GM12878 (cell line): ENCODE data around the gene APOL5.

DNA sequence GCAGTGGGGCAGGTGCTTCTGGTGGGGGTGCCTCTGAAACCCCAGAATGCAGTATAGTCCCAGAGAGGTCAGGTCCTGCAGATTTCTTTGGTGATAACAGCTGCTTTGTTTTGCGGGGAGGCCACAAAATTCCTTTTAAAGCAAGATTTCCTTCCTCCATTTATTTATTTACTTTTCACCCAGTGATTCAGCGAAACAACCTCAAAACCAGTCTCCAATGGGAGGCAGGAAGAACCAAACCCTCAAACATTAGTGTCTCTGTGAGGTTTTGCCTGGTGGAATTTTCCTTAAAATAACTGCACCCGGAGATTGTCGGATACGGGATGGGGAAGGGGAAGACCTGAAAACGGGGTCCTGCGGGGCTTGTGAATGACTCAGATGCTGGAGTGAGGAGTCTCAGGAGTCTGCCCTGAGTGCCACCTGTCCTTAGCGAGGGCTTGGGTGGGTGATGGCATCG is 39.9 kb upstream of the TIMP3 start:
- RAMPAGE, long total RNA = no peak
- RRBS, 2 experiments = no CpG with 5 or more reads among the region's 9 CpGs
CAGE:
- cytosol, long polyA minus RNA = no peak
- cytosol, long polyA plus RNA = no peak
- long polyA plus RNA = no peak
- nucleolus, long total RNA = no peak
- nucleus, long polyA plus RNA = no peak
- nucleus, long total RNA = no peak

DNA sequence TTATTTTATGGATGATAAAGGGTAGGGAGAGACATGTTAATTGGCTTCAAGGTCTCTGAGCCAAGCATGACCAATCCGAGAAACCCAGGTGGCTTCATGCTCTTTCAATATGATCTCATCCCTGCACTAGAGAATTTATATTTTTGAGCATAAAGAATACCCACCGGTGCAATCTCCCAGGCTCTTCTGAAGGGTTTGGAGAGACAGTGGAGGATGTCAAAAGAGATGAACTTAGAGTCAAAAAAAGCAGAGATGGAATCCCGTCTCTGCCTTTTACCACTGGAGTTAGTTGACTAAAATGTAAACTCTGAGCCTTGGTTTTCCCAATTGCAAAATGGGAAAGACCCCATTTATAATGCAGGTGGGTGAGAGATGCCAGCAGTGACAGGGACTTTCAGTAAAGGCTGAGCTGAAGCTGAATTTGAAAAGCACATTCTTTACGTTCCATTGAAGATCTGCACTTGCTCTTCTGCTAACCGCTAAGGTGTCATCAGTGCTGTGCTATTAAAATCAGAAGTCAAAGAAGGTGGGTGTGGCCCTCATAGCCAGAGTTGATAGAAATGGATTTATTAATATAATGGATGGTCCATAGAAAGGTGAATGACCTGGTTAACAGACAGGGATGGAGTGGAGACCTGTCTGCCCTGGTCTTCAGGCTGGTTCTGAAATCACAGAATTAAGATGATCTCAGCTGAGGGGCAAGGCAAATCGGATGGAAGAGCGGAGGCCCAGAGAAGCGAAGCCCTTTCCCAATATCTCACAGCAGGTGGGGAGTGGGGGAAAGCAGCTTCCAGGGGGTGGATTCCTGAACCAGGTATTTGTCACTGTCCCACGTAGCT is 19.6 kb downstream of the TIMP3 start:
- RAMPAGE, long total RNA = no peak
- RRBS, 2 experiments = no CpG with 5 or more reads among the region's 9 CpGs
CAGE:
- cytosol, long polyA minus RNA = no peak
- cytosol, long polyA plus RNA = no peak
- long polyA plus RNA = no peak
- nucleolus, long total RNA = no peak
- nucleus, long polyA plus RNA = no peak
- nucleus, long total RNA = no peak

- RAMPAGE, long total RNA = no peak
- RRBS, 2 experiments = no CpG with 5 or more reads among the region's 4 CpGs
CAGE:
- cytosol, long polyA minus RNA = no peak
- cytosol, long polyA plus RNA = no peak
- long polyA plus RNA = no peak
- nucleolus, long total RNA = no peak
- nucleus, long polyA plus RNA = no peak
- nucleus, long total RNA = no peak
Observed at GRCh38 chr22:32967228-32967863, 90.8 kb downstream of the SYN3 start.

DNA sequence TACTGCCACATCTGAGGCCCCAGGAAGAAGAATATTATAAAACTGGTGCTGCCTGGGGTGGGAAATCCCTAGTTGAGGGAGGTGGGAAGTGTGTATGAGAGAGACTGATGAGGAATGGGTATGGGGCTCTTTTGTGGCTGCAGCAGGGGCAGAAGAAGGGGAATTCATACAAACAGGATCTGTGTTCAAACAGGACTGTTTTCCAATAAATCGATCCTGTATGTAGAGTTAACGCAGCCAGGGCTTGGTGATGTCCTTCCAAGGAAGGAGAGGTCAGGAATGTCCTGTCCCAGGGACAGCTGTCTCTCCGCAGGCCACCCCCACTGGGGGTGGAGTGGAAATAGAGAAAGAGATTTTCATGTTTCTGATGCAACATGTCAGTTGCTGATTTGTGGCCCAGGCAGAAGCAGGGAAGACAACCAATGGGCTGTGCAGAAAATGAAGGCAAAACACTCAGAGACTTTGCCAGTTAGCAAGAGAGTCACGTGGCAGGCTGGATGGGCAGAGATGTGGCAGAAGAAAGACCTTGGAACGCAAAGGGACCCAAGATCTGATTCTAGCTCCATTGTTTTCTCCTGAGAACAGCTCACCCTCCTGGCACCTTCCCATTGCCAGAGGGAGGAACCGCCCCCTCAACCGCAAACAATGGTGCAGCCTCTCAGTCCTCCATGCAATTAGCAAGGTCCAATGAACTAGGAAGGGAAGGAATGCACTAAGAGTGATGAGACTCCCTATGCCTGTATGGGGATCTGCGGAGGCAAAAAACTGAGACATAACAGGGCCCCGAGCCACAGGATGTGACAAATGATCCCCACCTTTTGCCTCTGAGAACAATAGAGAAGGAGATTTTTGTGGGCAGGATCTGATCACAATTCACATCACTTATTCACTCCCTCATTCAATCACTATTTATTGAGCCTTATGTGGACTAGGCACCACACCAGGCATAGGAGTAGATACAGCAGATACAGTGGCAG is 71.0 kb downstream of the SYN3 start:
- RAMPAGE, long total RNA = no peak
- RRBS, 2 experiments = no CpG with 5 or more reads among the region's 9 CpGs
CAGE:
- cytosol, long polyA minus RNA = no peak
- cytosol, long polyA plus RNA = no peak
- long polyA plus RNA = no peak
- nucleolus, long total RNA = no peak
- nucleus, long polyA plus RNA = no peak
- nucleus, long total RNA = no peak

- RAMPAGE, long total RNA = no peak
- RRBS, 2 experiments = no CpG with 5 or more reads among the region's 9 CpGs
CAGE:
- cytosol, long polyA minus RNA = no peak
- cytosol, long polyA plus RNA = no peak
- long polyA plus RNA = no peak
- nucleolus, long total RNA = no peak
- nucleus, long polyA plus RNA = no peak
- nucleus, long total RNA = no peak
Observed at GRCh38 chr22:33302635-33303111, 244.5 kb upstream of the SYN3 start.

- RAMPAGE, long total RNA = no peak
- RRBS, 2 experiments = no CpG with 5 or more reads among the region's 13 CpGs
CAGE:
- cytosol, long polyA minus RNA = no peak
- cytosol, long polyA plus RNA = no peak
- long polyA plus RNA = no peak
- nucleolus, long total RNA = no peak
- nucleus, long polyA plus RNA = no peak
- nucleus, long total RNA = no peak
Observed at GRCh38 chr22:33346276-33346659, 288.1 kb upstream of the SYN3 start.

- RAMPAGE, long total RNA = no peak
- RRBS, 2 experiments = no CpG with 5 or more reads among the region's 9 CpGs
CAGE:
- cytosol, long polyA minus RNA = no peak
- cytosol, long polyA plus RNA = no peak
- long polyA plus RNA = no peak
- nucleolus, long total RNA = no peak
- nucleus, long polyA plus RNA = no peak
- nucleus, long total RNA = no peak
Observed at GRCh38 chr22:33381779-33382513, 323.8 kb upstream of the SYN3 start.

- RAMPAGE, long total RNA = no peak
- RRBS, 2 experiments = no CpG with 5 or more reads among the region's 6 CpGs
CAGE:
- cytosol, long polyA minus RNA = no peak
- cytosol, long polyA plus RNA = no peak
- long polyA plus RNA = no peak
- nucleolus, long total RNA = no peak
- nucleus, long polyA plus RNA = no peak
- nucleus, long total RNA = no peak
Observed at GRCh38 chr22:33393429-33393833, 335.2 kb upstream of the SYN3 start.

DNA sequence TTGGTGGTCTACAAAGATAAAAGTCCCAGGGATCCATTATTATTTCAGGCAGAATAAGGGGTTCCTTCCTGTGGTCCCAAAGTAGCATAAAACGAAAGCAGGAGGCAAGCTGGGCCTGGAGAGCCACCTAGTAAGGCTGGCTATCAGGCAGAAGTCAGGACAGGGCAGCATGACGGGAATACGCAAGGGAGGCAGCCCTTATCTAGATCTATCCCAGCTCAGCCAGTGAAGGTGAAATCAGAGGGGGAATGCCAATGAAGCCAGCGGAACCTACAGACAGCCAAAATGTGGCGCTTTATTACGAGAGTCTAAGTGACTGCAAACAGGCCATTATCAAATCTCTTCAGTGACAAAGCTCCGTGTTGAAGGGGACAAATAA is 22.9 kb downstream of the LARGE1 start:
- RAMPAGE, long total RNA = no peak
- RRBS, 2 experiments = no CpG with 5 or more reads among the region's 7 CpGs
CAGE:
- cytosol, long polyA minus RNA = no peak
- cytosol, long polyA plus RNA = no peak
- long polyA plus RNA = no peak
- nucleolus, long total RNA = no peak
- nucleus, long polyA plus RNA = no peak
- nucleus, long total RNA = no peak

DNA sequence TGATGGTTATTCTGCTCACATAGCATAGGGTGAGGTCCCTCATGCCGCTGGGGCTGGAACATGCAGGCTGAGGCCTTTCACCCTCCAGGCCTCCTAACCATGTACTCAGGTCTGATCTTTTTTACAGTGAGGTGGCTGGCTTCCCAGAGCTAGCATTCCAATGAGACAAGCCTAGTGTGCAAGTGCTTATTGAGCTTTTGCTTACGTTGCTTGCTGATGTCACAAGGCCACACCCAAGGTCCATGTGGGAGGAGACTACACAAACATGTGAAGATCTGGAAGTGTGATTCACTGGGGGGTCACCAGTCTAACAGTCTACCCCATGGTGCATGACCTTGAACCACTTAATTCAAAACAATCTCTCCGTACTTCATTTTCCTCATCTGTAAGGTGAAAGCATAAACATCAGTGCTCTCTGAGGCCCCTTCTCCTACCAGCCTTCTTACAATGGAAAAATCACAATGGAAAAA is 34.0 kb downstream of the ISX start:
- RAMPAGE, long total RNA = no peak
- RRBS, 2 experiments = no CpG with 5 or more reads among the region's 3 CpGs
CAGE:
- cytosol, long polyA minus RNA = no peak
- cytosol, long polyA plus RNA = no peak
- long polyA plus RNA = no peak
- nucleolus, long total RNA = no peak
- nucleus, long polyA plus RNA = no peak
- nucleus, long total RNA = no peak

GRCh38 chr22:35299953-35300363 is 264 bp downstream of the TOM1 start:
- RAMPAGE, long total RNA = no peak
- RRBS, 2 experiments = 0% methylated on average over 4 to 6 of the region's 20 CpGs
CAGE:
- cytosol, long polyA minus RNA = no peak
- cytosol, long polyA plus RNA = no peak
- long polyA plus RNA = no peak
- nucleolus, long total RNA = no peak
- nucleus, long polyA plus RNA = no peak
- nucleus, long total RNA = no peak

DNA sequence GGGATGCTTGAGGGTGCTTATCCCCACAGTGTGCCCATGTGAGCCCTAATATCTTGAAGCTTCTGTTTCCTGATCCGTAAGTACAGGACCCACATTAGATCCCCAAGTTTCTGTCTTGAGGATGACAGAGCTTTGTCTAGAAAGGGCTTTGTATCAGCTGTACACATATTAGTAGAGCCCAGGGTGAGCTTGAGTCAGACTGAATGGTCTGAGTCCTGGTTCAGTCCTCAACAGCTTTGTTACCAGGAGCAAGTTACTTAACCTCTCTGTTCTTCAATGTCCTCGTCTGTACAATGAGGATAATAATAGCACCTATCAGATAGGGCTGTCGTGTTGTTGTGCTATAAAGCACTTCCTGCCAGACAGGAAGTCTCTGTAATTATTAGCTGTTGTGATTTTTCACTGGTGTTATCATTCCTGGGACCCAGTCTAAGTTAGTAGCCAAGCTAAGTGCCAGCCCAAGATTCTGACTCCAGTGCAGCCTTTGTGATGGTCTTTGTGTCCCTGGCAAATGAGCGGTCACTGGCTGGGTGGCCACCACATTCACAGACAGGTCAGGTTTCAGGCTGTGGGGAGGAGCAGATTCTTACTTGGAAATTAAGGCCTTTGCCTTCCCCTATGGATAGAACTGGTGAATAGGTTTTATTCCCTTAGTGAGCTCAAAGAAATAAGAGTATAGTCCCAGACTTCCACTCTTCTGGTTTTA is 6.8 kb downstream of the TOM1 start:
- RAMPAGE, long total RNA = no peak
- RRBS, 2 experiments = no CpG with 5 or more reads among the region's 4 CpGs
CAGE:
- cytosol, long polyA minus RNA = no peak
- cytosol, long polyA plus RNA = no peak
- long polyA plus RNA = no peak
- nucleolus, long total RNA = no peak
- nucleus, long polyA plus RNA = no peak
- nucleus, long total RNA = no peak

DNA sequence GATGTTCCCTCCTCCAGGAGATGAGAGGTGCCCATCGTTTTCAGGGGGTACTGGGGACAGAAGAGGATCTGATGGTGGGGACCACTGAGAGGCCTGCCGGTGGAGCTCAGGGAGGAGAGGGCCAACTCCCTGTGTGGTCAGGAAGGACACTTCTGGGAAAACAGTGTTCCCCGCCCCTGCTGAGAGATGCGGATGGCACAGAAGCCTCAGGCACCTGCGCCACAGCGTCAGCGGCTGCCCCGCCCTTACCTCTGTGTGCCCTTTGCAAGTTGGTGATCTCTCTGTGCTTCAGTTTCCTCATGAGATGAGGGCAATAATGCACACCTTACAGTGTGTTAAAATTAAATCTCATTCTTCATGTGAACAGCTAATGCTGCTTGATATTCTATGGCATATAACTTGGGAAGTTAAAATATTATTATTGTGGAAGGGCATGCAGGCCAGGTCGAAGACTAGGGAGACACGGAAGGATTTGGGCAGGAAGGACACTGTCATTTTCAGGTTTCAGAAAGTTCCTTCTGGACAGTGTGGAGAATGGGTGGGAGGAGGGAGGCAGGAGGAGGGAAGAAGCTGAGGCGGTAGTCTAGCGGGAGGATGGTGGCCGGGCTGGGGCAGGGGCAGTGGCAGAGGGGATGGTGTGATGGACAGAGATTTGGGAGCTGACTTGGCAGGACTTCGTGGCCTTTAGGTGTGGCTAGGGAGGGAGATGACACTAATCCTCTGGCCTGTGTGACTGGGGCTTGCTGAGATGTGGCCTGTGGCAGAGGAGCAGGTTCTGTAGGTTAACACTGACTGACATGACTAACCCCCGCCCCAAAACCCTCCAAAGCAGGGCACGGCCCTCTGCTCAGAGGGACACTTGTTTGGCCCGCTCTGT is 15.1 kb downstream of the TOM1 start:
- RAMPAGE, long total RNA = no peak
- RRBS, 2 experiments = no CpG with 5 or more reads among the region's 17 CpGs
CAGE:
- cytosol, long polyA minus RNA = no peak
- cytosol, long polyA plus RNA = no peak
- long polyA plus RNA = no peak
- nucleolus, long total RNA = no peak
- nucleus, long polyA plus RNA = no peak
- nucleus, long total RNA = no peak

DNA sequence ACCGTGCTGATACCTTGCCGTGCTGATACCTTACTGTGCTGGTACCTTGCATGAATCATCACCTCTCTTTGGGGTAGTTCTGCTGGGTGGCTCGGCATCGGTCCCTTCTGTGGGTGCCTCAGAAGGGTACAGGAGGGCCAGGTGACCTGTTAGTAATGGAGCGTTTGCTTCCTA is 17.0 kb downstream of the TOM1 start:
- RAMPAGE, long total RNA = no peak
- RRBS, 2 experiments = no CpG with 5 or more reads among the region's 5 CpGs
CAGE:
- cytosol, long polyA minus RNA = no peak
- cytosol, long polyA plus RNA = no peak
- long polyA plus RNA = no peak
- nucleolus, long total RNA = no peak
- nucleus, long polyA plus RNA = no peak
- nucleus, long total RNA = no peak

DNA sequence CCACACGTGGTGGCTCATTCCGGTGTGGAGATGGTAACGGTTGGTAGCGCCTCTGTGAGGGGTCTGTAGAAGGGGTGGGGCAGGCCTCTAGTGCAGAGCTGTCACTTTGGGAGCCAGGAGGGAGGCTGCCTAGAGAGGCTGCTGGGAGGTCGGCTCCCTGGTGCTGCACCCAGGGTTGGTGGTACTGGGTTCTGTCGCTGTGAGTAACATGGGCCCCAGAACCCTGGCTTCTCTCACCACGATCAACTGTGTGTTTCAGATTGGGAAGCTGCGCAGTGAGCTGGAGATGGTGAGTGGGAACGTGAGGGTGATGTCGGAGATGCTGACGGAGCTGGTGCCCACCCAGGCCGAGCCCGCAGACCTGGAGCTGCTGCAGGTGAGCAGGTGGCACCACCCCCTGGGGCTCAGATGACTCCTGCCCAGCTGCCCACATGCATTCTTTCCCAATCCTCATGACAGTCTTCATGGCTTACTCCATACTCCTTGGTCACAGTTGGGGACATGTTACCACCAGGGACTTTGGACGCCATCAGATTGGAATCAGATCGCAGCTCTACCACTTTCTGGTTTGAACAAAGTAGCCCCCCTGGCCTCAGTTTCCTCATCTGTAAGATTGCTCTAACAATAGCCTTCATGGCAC is 27.4 kb downstream of the TOM1 start:
- RAMPAGE, long total RNA = no peak
- RRBS, 2 experiments = no CpG with 5 or more reads among the region's 15 CpGs
CAGE:
- cytosol, long polyA minus RNA = no peak
- cytosol, long polyA plus RNA = no peak
- long polyA plus RNA = no peak
- nucleolus, long total RNA = no peak
- nucleus, long polyA plus RNA = no peak
- nucleus, long total RNA = no peak

DNA sequence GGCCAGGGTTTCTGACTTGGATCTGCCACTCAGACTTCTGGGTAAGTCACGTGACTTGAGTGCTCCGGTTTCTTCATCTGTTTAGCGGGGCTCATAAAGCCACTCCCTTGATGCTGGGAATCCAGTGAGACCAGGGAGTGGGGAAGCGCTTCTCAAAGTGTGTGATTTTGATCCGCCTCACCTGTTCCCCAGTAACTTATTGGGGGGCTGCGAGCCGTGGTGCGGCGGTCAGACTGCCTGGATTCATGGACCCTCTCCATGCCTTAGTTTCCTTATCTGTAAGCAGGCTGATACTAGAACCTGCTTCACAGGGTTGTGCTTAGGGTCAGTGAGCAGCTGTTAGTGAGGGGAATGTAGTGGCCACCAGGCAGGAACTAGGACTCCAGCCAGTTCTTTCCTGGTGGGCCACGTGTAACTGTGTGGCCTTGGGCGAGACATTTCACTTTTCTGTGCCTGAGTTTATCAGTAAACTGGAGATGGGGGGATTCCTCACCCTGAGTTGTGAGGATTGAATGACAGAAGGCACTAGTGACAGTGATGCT is 24.7 kb downstream of the MCM5 start:
- RAMPAGE, long total RNA = no peak
- RRBS, 2 experiments = no CpG with 5 or more reads among the region's 11 CpGs
CAGE:
- cytosol, long polyA minus RNA = no peak
- cytosol, long polyA plus RNA = no peak
- long polyA plus RNA = no peak
- nucleolus, long total RNA = no peak
- nucleus, long polyA plus RNA = no peak
- nucleus, long total RNA = no peak

DNA sequence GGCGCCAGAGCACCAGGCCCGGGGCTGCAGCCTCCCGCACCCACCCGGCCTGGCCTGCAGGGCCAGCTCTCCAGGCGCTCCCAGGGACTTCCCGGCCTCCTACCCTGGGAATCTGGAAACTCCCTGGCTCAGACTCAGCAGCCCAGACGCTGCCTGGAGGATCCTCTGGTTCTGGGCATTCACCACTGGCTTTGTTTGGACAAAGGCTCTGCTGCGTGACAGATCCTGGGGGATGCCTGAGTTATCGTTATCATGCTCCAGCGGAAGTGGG is 31.0 kb downstream of the MCM5 start:
- RAMPAGE, long total RNA = no peak
- RRBS, 2 experiments = 60 to 77% methylated on average over 3 of the region's 10 CpGs
CAGE:
- cytosol, long polyA minus RNA = no peak
- cytosol, long polyA plus RNA = no peak
- long polyA plus RNA = no peak
- nucleolus, long total RNA = no peak
- nucleus, long polyA plus RNA = no peak
- nucleus, long total RNA = no peak

DNA sequence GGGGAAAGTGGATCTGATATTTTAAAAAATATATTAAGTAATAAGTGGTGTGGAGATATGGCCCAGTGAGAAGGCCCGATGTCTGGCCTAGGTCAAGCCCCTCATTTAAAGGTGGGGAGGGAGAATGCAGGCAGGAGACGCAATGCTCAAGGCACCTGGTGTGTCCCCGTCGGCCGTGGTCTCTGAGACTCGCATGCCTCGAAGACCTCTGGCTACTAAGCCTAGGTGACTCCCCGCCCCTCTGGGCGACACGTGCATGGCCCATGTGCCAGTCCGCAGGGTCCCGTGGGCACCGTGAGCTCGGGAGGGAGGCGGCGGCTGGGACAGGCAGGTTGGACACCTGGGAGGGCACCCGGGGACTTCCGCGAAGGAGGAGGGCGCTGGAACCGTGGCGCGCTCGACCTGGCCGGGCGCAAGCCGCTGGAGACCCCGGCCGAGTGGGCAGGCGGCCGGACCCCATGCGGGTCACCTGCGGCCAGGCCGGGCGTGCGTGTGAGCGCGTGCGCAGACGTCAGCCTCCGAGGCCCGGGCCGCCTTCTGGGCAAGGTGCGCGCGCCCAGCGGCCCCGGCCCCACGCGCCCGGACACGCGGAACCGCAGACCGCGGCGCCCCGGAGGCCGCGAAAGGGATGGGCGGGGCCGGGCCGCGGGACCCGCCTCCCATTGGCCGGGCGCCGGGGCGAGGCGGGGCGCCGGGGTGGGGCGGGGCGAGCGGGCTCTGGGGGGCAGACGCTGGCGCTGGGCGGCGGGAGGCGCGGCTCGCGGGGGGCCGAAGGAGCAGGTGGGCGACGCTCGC is 666 bp upstream of the RASD2 start:
- RAMPAGE, long total RNA = no peak
- RRBS, 2 experiments = 3% methylated on average over 24 of the region's 87 CpGs
CAGE:
- cytosol, long polyA minus RNA = no peak
- cytosol, long polyA plus RNA = no peak
- long polyA plus RNA = no peak
- nucleolus, long total RNA = no peak
- nucleus, long polyA plus RNA = no peak
- nucleus, long total RNA = no peak

GRCh38 chr22:35621962-35623026 is 5.2 kb upstream of the MB start:
- RAMPAGE, long total RNA = no peak
- RRBS, 2 experiments = no CpG with 5 or more reads among the region's 10 CpGs
CAGE:
- cytosol, long polyA minus RNA = no peak
- cytosol, long polyA plus RNA = no peak
- long polyA plus RNA = no peak
- nucleolus, long total RNA = no peak
- nucleus, long polyA plus RNA = no peak
- nucleus, long total RNA = no peak

DNA sequence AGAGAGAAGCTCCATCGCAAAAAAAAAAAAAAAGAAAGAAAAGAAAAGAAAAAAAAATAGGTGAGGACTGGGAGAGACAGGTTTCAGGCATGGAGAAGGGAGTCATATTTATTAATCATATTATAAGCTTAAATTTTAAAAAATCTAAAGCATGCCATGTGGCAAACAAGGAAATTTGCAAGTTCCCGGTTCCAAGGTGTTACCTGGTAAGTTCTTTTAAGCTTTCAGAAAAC is at the start of gene APOL5:
APOL5 (plus strand) TSS at position 152 of the 233 bp plus-strand sequence.
- RAMPAGE, long total RNA = no peak
- RRBS, 2 experiments = no CpG with 5 or more reads among the region's 2 CpGs
CAGE:
- cytosol, long polyA minus RNA = no peak
- cytosol, long polyA plus RNA = no peak
- long polyA plus RNA = no peak
- nucleolus, long total RNA = no peak
- nucleus, long polyA plus RNA = no peak
- nucleus, long total RNA = no peak